ENCODE measurements around a stretch of chr13.

- PRO-cap, 2 experiments = no peak in any of the 2 experiments
These were observed 474.1 kb upstream of the GPC6 start for GRCh38 chr13:92752375-92752971.

GRCh38 chr13:93216182-93216781 lies 10.3 kb upstream of the GPC6 start:
- PRO-cap, 2 experiments = no peak in any of the 2 experiments

DNA sequence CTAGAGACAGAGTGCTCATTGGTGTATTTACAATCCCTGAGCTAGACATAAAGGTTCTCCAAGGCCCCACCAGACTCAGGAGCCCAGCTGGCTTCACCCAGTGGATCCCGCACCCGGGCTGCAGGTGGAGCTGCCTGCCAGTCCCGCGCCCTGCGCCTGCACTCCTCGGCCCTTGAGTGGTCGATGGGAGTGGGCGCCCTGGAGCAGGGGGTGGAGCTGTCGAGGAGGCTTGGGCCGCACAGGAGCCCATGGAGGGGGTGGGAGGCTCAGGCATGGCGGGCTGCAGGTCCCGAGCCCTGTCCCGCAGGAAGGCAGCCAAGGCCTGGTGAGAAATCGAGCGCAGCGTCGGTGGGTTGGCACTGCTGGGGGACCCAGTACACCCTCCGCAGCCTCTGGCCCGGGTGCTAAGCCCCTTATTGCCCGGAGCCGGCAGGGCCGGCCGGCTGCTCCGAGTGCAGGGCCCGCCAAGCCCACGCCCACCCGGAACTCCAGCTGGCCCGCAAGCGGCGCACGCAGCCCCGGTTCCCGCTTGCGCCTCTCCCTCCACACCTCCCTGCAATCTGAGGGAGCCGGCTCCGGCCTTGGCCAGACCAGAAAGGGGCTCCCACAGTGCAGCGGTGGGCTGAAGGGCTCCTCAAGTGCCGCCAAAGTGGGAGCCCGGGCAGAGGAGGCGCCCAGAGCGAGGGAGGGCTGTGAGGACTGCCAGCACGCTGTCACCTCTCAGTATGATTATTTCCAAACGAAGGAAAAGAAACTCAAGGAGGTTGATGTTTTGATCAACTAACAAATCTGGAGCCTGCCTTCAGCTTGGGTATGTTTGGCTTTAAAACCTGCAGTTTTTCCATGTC lies 228.2 kb downstream of the GPC6 start:
- PRO-cap, 2 experiments = no peak in any of the 2 experiments

- PRO-cap, 2 experiments = peak in 1 of 2 experiments; most common minus-strand start chr13:94860944 (in 1)
These were observed 148.7 kb upstream of the SOX21 start for GRCh38 chr13:94860795-94861627.

DNA sequence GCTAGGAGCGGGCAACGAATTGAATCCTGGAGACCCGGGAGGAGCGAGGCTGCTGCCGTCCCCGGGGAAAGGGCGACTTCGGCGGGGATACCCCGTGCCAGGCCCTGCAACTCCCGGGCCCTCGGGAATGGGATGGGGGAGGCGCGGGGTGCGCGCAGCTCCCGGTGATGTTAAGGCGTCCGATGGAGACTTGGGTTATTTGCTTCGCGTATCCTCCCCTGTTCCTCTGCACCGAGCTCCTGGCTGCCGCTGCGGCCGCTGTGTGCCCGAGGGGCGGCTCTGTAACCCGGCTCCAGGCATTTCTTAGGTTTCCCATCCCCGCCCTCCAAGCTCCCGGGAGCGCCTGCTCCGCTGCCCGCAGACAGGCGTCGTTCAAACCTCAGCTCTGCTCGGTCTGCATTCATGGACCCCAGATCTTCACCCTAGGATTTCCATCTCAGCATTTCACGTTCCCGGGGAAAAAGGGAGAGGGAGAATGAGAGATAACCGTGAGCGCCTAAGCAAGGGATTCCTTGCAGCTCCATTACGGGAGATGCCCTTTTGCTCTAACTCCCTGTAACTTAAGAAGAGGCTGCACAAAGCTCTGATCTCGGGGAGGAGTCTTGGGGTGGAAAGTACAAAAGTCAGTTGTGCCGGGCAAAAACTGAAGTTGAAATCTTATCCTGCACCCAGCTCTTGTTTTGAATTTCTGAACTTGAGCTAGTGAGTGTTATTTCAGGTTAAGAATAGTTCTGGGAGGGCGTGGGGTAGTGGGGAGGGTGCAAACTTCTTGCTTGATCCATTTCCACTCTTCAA lies 256.2 kb upstream of the SOX21 start:
- PRO-cap, 2 experiments = no peak in any of the 2 experiments

GRCh38 chr13:95185754-95186263 lies 115.4 kb downstream of the ABCC4 start:
- PRO-cap, 2 experiments = no peak in any of the 2 experiments

DNA sequence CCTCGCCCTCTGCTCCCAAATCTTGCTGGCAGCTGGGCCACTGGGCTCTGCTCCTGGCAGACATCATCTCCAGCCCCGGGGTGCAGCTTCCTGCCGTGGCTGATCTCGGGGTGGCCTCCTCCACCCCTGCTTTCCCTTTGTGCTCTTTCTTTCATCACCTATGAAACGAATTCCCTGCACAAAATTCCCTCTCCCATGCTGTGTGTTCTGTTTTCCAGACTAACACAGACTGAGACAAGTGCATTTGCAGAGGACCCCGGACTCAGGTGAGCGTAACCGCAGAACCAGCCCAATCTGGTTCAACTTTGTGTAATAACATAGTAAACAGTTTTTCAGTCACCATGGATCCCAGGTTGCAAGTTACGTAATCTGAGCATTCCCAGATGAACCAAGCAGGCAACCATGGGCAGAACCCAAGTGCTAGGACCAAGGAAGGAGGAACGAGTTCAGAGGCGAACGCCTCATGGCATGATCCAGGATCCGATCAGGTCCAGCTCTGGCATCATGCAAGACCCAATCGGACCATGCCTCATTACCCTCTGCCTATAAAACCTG lies 107.8 kb downstream of the ABCC4 start:
- PRO-cap, 2 experiments = peak in 1 of 2 experiments; most common minus-strand start position 268 of the sequence (in 1)

DNA sequence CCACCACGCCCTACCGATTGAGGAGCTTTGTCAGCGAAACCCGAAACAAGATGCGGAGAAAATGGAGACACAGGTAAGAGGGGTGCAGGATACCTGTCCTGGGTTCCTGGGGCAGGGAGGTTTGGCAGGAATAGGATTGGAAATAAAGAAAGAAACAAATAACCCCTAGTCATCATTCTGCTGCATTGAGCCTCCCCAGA lies 38.9 kb upstream of the ABCC4 start:
- PRO-cap, 2 experiments = no peak in any of the 2 experiments

- PRO-cap, 2 experiments = no peak in any of the 2 experiments
These were observed 128.6 kb downstream of the HS6ST3 start for GRCh38 chr13:96218509-96218890.

DNA sequence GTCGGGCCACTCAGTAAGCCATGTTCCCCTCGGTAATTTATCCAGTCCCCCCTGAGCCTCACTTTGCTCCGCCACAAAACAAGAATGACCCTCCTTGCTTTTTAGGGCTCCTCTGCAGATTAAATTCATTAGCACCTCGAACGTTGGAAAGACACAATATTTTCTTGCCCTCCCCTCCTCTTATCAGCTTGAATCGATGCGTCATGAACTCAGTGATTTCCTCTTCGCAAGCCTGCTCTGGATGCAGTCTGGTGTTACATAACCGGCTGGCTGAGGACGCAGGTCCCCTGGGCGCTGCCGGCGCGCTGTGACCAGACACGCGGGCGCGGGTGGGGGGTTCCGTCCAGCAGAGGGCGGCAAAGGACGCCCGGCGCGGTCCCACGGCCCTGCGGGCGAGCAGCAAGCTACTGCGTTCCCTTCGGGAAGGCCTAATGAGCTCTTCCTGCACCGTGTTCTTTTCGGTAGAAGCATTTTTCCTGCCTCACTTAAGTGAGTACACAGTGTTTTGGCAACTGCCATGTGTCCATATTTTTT lies 112.3 kb upstream of the MBNL2 start:
- PRO-cap, 2 experiments = no peak in any of the 2 experiments

- PRO-cap, 2 experiments = peak in 1 of 2 experiments; most common plus-strand start chr13:97224463 (in 1); most common minus-strand start chr13:97224322 (in 1)
These were observed 2.0 kb downstream of the MBNL2 start for GRCh38 chr13:97223988-97224742.

GRCh38 chr13:97246639-97246957 lies 24.5 kb downstream of the MBNL2 start:
- PRO-cap, 2 experiments = no peak in any of the 2 experiments

DNA sequence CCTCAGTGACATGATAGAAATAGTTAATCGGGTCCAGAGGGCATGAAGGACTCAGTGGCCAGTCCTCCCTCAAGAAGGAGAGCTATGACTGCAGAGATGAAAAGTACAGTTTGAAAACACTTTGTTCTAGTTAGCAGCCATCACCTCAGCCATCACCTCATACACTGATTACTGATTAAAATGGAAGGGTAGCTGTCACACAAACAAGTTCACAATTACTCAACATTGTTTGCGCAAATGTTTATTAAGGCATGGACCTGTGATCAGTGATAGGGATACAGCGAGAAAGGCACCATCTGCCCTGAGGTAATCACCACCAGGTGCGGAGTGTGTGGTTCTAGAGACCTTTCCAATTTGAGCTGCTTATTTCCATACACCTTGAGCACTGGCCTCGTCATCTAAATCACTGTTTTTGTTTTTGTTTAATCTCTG lies 85.3 kb upstream of the RAP2A start:
- PRO-cap, 2 experiments = peak in 1 of 2 experiments; most common plus-strand start position 266 of the sequence (in 1)

DNA sequence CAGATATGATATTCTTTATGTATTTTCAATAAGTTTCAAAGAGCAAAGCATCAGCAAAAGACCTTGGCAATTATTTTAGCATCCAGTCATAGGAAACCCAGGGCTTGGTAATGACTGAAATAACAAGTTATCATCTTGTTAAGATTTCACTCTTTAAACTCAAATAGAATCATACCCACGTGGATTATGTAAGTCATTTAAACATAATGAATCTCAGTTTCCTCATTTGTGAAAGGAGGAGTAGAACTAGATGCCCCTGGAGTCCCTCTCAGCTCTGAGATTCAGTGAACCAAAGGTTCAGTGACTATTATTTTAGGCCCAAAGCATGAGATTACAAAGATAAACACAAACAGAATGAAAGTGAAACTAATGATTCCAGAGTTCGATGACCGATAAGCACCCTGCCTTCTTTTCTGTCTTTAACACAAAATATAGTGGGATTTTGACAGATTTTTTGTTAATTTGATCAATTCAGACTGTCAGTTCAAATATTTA lies 64.8 kb upstream of the RAP2A start:
- PRO-cap, 2 experiments = no peak in any of the 2 experiments

- PRO-cap, 2 experiments = no peak in any of the 2 experiments
These were observed 5.2 kb downstream of the RAP2A start for GRCh38 chr13:97438852-97439841.

DNA sequence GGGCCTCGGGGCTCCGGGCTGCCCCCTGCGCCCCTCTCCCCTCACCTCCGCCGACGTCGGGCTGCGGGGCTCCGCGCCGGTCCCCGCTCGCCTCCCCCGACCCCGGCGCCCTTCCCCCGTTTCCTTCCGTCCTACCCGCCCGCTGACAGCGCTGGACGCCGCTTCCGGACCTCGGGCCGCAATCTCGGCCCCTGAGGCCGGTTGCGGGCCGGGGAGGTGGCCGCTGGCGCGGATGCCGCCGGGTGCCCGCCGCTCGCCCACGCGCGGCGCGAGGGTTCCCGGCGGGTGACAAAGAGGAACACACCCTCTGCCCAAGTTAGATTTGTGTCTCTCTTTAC lies 779 bp downstream of the FARP1 start:
- PRO-cap, 2 experiments = peak in 2 of 2 experiments; most common plus-strand start position 272 of the sequence (in 1); most common minus-strand start position 193 of the sequence (in 2)

DNA sequence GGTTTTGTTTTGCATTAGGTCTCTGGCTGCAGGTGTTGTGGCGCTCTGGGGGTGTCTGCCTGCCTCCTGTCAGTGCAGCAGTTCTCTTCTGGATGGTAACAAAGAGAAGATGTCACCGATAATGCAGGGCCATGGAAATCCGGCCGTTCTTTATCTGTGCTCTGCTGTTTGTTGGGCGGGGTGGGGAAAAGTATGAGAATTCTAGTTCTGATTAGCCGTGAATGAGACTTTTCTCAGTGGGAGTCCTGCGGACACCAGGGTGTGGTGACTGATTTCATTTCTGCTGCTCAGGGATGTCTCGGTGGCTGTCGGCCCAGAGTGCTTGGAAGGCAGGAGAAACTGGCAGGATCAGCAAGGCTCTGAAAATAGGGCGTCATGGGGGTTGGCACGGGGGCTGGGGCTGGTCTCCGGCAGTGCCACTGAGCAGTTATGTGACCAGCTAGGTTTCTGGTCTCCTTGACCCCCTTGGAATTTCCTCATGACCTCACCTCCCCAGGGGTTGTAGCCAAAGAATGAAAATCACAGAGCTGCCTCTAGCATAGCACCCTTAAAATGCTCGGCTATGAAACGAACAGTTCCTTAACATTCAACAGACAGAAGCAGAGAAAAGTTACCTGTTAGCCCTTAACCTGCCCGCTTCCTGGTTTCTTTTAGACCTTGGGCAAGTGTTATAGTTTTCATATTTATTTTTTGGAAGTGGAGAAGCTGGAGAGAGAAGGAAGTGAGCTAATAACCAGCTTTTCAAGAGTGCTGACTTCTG lies 4.9 kb downstream of the RNF113B start:
- PRO-cap, 2 experiments = no peak in any of the 2 experiments

- PRO-cap, 2 experiments = no peak in any of the 2 experiments
These were observed 187.5 kb downstream of the STK24 start for GRCh38 chr13:98389335-98389878.

- PRO-cap, 2 experiments = no peak in any of the 2 experiments
These were observed 127.9 kb downstream of the STK24 start for GRCh38 chr13:98448648-98449671.

DNA sequence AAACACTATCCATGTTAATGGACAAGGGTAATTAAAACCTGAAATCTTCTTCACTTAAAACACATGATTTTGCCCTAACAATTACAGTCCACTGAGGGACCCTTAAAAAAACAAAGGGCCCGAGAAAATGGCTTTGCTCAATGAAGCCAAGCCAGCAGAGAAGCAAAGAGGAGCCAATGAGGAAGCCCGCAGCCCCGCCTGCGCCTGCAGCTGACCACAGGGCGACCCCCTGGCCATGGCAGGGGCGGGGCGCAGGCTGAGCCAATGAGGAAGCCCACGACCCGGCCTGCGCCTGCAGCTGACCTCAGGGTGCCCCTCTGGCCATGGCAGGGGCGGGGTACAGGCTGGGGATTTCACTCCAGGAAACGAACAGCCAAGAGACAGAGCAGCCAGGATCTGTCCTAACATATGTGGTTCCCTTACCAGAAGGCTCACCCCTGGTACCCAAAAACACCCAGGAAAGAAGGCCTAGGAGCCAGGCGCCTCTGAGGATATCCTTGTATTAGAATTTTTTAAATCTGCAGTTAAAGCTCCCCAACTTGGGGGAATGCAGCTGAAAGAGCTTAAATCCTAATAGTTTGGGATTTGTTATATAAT lies 101.4 kb downstream of the STK24 start:
- PRO-cap, 2 experiments = peak in 1 of 2 experiments; most common plus-strand start position 361 of the sequence (in 1)

Measured in Metastatic Liver Carcinoma in the Lung (tissue), 2 donors.